Kidney (tissue), 2 donors: ENCODE results near the genes ZFP82 and DPF1.

- PRO-cap = no peak
- RRBS = no CpG with 5 or more reads among the region's 3 CpGs
These were observed 609 bp downstream of the THAP8 start for GRCh38 chr19:36053578-36053773.

GRCh38 chr19:36100970-36101378 lies 10.0 kb upstream of the OVOL3 start:
- PRO-cap = no peak
- RRBS = 100% methylated on average over 1 of the region's 9 CpGs

DNA sequence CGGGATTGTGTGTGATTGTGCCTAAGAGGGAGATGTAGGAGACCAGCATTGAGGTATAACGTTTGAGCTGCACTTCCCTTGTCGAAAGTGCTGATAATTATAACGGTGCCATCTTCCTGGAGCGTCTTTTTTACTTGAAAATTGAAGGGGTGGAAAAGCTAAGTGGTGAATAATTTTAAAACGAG lies 407 bp downstream of the ZNF146 start:
- PRO-cap = no peak
- RRBS = no CpG with 5 or more reads among the region's 6 CpGs

GRCh38 chr19:36330519-36331162 lies 48.4 kb downstream of the ZFP14 start:
- PRO-cap = no peak
- RRBS = no CpG with 5 or more reads among the region's 9 CpGs

DNA sequence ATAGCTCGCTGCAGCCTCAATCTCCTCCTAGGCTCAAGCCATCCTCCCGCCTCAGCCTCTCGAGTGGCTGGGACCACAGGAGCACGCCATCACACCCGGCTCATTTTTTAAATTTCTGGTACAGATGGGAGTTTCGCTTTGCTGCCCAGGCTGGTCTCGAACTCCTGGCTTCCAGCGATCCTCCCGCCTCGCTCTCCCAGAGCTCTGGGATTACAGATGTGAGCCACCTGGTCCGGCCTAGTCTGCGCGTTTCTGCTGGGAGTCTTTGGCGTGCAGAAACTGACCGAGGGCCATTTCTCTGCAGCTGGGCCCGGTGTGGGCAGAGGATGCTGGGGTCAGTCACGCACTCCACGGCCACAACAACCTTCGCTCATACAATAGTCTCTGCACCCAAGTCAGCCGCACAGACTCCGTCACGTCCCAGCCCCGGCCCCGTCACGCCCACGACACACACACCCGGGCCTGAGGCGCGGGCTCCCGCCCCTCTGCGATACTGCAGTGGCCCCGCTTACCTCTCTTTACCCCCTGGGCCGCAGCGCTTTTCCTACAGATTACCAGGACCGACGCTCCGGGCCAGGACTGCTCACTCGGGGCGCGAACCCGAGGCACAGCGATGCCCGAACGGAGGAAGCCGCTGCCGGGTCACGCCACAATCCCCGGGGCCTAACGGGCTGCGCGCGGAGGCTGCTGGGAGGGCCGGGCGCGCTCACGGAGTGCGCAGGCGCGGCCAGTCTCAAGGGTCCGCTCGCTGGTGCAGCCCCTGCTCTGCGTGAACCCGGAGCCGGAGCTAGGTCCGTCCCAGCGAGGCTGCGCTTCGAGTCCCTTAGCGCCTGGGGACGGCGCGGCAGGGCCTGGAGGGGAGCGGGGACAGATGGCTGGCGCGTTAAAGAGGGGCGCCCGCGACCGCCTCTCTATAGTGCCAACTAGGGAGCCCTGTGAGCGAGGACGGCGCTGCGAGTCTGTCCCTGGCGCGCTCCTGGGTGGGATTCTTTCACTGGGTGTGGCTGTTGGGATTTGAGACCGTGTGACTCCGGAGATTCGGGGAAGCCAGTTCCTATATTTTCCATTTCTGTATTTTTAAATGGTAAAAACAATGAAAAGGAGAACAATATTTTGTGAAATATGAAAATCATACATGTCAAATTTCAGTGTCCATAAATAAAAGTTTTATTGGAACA lies at the start of gene ZFP82:
TSS of gene ZFP82 (minus strand) at position 665 of the 1,178 bp plus-strand sequence.
- PRO-cap = bidirectional peak, plus-strand start at position 699 of the sequence, minus-strand start at position 665 of the sequence
- RRBS = 1% methylated on average over 45 of the region's 88 CpGs

DNA sequence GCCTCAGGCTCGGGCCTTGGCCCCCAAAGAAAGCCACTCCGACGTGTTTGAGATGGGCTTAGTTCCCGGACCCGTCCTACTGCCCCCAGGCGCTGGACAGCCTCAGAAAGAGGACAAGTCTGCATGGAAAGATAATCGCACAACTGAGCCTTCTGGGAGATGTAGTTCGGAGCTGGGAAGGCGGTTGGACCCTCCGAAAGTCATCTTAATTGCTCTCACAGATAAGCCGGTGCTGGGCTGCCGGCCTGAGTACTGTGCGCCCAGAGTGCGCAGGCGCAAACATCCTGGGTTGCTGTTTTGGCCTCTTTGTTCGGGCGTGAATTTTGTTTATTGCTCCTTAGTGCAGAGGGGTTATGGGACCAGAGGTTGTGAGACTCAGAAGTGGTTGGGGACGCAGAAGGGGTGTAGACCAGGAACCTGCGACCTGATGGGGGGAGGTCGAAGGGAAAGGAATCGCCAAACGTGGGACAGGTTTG lies 435 bp upstream of the ZNF566 start:
- PRO-cap = bidirectional peak, plus-strand start at position 263 of the sequence, minus-strand start at position 104 of the sequence
- RRBS = no CpG with 5 or more reads among the region's 22 CpGs

DNA sequence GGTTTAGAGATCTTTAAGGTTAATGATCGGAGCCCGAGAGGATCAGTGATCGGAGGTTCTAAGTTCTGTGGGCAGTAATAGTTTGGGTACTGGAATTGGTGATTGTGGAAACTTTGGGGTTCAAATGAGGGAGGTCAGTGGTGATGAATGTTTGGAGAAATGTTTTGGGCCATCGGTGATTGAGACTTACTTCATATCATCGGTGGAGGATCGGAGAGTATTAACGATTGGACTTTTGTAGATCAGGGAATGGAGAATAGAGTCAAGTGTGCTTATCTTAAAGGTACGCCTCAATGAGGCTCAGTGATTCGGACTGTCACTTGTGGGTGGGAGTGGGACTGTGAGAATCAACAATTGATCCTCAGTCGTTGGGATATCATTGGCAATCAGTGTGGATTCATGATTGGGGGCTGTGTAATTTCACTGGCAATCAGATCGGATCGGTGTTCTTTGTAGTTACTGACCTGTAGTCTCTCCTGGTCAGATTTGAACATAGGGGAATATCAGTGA lies 678 bp downstream of the ZNF793 start:
- PRO-cap = no peak
- RRBS = no CpG with 5 or more reads among the region's 12 CpGs

DNA sequence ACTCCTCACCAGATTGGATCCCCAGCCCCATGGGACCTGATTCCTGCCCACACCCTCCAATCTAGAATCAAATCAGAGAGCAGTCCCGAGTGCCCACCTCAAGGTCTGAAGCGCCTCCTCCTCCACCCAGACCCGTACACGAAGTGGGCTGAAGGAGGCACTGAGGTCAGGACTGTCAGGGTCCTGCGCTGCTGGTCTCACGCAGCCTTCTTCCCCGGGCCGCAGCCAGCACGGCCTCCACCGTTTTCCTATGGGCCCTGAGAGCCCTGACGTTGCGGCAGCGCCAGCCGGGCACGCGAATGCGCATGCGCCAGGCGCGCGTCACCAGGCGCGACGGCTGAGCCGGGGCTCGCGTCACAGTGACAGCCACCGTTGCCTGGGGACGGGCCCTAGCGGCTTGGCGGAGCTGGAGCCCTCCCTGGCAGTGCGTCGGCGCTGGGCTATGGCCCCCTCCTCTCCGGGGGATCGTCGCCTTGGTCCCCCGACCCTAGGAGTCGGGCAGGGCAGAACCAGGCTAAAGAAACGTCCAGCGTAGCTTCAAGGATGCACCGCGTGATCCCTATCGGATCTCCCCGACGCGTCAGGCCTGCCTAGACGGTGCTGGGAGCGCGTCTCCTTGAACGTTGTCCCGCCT lies 43.5 kb downstream of the ZNF571 start:
- PRO-cap = no peak
- RRBS = 8% methylated on average over 26 of the region's 52 CpGs

DNA sequence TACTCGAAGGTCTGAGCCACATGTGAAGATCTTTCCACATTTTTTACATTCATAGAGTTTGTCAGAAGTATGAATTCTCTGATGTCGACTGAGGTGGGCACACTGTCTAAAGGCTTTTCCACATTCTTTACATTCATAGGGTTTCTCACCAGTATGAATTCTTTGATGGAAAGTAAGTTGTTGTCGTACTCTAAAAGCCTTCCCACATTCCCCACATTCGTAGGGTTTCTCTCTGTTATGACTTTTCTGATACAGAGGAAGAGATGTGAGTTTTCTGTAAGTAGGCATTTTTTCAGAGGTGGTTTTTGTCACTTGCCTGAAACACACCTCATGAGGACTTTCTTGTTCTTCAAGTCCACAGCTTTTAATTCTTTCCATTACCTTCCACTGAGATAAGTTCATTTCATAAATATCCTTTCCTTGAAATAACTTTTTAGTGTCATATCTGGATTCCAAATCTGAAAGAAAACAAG lies 19.4 kb downstream of the ZFP30 start:
- PRO-cap = no peak
- RRBS = no CpG with 5 or more reads among the region's 4 CpGs

GRCh38 chr19:37735853-37736511 lies 16.4 kb upstream of the ZNF607 start:
- PRO-cap = no peak
- RRBS = no CpG with 5 or more reads among the region's 4 CpGs

GRCh38 chr19:38037152-38037933 lies 130.3 kb downstream of the SIPA1L3 start:
- PRO-cap = no peak
- RRBS = 51% methylated on average over 4 of the region's 17 CpGs

DNA sequence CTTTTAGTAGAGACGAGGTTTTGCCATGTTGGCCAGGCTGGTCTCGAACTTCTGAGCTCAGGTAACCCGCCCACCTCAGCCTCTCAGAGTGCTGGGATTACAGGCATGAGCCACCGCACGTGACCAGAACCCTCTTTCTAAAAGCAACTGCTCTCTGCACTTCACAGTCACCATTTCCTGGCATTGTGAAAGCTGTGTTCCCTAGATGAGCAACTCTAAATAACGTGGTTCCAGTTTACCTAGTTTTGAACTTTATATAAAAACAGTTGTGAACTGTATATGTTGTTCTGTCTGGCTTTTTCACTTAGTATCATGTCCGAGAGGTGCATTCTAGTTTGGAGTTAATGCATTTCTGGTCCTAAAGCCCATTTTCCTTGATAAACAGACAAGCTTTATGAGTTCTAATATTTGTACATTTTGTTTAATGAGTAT lies 153.0 kb downstream of the SIPA1L3 start:
- PRO-cap = no peak
- RRBS = no CpG with 5 or more reads among the region's 7 CpGs

DNA sequence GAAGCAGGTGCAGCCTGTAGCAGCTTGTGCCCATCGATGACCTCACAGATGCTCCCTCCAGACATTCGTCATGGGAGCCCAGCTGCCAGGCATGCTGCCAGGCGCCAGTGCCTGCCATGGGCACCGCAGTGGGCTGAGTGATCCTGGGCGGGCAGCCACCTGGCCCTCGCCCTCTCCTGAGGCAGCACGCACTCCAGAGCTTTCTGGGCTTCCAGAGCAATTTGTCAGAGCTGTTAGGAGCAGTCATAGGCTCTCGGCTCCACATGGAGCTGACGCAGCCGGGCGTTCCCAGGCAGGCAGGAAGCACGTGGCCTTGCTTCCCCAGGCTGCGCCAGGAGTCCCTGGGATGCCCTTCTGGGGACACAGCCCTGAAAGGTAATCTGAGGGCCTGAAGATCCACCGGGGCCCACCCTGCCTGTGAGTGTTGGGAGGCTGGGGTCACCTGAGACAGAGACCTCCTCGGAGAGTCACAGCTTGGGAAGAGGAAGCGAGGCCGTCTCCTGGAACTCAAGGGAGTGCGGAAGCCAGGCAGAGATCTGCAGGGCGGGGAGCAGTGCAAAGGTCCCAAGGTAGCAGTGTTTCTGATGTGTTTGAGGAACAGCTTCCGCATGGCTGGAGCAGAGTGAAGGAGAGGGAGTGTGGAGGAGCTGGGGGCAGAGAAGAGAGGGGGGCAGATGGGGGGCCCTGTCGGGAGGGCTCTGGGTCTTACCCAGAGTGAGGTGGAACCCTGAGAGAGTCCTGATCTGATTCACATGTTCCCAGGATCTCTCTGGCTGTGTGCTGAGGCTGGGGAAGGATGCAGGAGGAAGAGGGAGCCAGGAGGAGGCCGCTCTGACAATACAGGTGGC lies 50.5 kb downstream of the DPF1 start:
- PRO-cap = no peak
- RRBS = 77% methylated on average over 4 of the region's 22 CpGs

DNA sequence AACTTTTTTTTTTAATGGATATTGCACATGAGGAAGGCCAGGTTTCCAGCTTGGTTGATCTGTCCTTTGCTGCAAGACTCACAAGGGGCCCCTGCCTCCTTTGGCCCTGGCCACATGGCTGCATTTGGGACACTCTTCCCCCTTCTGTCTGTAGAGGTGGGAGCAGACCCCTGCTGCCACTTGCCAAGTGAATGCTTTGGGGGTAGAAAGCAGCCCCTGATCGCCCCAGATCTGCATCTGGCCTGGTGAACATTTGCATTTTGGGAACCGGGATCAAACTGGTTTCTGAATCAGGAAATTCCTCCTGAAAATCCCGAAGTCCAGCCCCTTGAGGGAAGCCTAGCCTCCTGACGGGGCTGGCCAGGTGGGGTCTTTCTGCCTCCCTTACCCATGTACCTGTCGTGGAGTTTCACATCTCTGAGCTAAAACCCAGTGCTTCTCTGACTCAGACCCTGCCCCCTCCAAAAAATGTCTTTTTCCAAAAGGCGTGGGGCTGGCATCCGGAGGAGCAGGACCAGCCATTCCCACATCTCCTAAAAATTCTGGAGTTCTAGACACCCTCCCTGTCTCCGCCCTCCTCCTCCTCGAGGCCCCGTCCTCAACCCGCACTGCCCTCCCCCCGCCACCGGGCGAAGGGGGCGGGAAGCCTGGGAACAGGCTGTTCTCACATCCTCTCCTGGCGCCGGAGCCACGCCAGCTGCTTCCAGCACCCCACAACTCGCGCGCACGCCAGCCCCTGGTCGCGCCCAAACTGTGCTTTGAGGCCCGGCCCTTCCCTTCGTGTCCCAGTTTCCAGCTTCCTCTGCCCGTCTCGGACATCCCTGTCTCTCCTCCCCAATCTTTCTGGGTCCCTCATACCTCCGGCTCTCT lies 14.7 kb downstream of the DPF1 start:
- PRO-cap = bidirectional peak, plus-strand start at position 788 of the sequence, minus-strand start at position 728 of the sequence
- RRBS = 12% methylated on average over 15 of the region's 29 CpGs

DNA sequence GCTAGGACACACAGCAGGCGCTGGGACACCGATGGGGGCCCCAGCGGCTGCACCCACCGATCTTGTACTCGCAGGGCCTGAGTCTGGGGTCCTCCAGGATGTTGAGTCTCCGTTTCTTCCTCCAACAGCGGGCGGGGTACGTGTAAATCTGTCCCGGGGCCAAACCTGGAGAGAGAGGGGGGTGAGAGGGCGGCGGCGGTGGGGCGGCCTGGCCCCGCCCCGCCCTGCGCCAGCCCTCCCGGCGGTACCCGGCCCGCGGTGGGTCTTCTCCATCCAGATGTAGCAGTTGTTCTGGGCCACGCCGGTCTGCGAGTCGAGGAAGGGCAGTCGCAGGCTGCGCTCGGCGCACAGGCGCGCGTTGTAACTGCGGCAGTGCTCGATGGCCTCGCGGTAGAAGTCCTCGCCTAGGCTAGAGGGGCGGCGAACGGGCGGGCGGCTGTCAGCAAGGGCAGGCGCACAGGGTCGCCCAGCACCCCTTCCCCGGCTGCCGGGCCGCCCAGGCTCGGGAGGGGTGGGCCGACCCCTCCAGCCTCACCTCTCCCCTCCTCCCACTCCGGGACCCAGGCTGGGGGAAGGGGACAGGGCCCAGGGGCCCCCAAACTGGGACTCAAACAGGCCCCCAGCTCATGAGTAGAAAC lies 1.6 kb downstream of the DPF1 start:
- PRO-cap = no peak
- RRBS = 27% methylated on average over 15 of the region's 51 CpGs

DNA sequence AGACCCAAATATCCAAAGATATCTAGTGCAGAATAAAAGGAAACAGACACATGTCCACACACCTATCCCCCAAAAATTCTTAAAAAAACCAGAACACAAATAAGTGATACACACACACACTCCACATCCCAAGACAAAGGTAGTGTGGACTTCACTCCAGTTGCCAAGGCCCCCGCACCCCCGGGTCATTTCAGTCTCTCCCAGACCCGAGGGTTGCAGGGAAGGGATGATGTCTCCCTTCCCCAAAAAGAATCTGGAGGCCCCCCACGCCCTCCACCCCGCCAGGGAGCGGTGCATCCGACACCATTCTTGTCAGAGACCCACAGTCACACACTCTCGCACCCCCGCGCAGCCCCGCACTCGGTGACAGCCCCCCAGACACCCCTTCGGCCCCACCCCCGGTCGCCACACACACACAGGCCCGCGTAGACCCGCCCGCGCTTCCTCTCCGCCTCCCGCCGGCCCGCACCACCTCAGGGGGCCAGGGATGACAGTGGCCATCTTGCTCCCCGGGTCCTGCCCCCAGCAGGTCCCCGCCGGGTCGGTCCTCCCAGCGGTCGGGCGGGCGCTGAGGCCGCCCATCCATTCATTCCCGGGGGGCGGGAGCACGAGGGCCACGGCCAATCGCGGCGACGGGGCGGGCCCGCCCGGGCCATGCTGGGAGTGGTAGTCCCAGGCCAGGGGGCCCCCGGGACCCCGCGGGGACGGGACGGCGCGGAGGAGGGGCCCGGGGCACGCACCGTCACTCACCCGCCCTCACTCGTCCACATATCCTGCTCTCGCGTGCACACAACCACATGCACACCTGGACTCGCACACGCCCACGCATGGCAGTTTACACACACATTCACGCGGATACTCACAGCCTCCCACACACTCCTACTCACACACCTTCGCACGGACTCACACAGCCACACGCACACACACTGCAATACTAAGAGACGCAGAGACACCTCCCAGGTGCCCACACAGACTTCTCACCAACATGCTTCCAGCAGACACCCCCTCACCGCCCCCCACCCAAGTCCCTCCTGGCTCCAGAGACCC lies at the start of gene DPF1:
TSS of gene DPF1 (minus strand) at position 581 of the 1,047 bp plus-strand sequence.
- PRO-cap = unidirectional peak, plus-strand start at position 711 of the sequence
- RRBS = 3% methylated on average over 38 of the region's 68 CpGs

- PRO-cap = bidirectional peak, plus-strand start at chr19:38251449, minus-strand start at chr19:38251115
- RRBS = 35% methylated on average over 3 of the region's 7 CpGs
These were observed 5.5 kb downstream of the PPP1R14A start for GRCh38 chr19:38250563-38251217.

DNA sequence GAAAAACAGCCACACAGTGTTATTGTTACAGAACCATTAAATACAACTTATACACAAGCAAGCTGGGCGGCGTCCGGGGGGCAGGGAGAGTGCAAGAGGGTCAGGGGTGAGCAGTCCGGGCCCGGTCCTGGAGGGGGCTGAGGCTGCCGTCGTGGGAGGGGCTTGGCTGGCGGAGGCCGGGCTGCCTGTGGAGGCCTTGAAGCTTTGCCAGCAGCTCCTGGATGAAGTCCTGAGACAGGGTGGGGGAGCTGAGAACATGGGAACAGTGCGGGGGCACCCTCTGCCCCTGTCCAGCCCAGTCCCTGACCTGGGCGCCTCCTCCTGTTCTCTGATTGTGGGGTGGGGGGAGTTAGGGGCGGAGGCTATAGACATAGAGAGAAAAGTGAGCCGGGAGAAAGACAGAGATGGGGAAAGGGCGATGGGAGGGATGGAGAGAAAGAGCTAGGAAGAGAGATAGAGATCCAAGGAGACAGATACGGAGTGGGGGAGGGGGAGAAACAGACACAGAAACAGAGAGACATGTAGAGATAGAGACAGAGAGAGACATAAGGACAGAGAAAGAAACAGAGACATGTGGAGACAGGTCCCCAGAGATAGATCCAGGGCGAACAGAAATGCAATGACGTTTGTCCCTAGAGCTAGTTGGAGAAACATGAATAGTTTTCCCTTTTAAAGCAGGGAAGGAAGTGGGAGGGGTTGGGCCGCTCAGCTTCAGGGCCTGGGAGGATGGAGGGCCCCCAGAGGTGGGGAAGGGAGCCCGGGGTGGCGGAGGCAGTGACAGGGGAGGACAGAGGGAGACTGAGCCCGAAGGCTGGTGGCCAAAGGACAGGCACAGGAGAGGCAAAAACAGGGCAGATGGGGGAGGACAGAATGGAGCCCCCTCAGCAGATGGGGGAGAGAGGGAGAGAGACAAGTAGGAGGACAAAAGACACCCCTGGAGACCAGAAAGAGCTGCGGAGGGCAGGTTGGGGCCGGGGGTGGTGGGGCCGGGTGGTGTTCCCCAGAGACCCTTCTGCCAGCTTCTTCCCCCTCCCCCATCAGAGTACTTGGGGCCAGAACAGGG lies 4.6 kb downstream of the PPP1R14A start:
- PRO-cap = bidirectional peak, plus-strand start at position 232 of the sequence, minus-strand start outside the sequence; bidirectional peak, plus-strand start at position 401 of the sequence, minus-strand start at position 331 of the sequence; bidirectional peak, plus-strand start at position 740 of the sequence, minus-strand start at position 644 of the sequence
- RRBS = 22% methylated on average over 8 of the region's 24 CpGs

- PRO-cap = bidirectional peak, plus-strand start at chr19:38255685, minus-strand start at chr19:38255580; bidirectional peak, plus-strand start at chr19:38255903, minus-strand start at chr19:38255788
- RRBS = 21% methylated on average over 6 of the region's 27 CpGs
These were observed 741 bp downstream of the PPP1R14A start for GRCh38 chr19:38255186-38256080.

- PRO-cap = no peak
- RRBS = 17% methylated on average over 3 of the region's 13 CpGs
These were observed 10.0 kb downstream of the FAM98C start for GRCh38 chr19:38412790-38413334.